ENCODE measurements around a stretch of chr12.

- RRBS: no CpG with 5 or more reads among the region's 2 CpGs
Observed at GRCh38 chr12:56161808-56162069, 3.6 kb downstream of the MYL6 start.

DNA sequence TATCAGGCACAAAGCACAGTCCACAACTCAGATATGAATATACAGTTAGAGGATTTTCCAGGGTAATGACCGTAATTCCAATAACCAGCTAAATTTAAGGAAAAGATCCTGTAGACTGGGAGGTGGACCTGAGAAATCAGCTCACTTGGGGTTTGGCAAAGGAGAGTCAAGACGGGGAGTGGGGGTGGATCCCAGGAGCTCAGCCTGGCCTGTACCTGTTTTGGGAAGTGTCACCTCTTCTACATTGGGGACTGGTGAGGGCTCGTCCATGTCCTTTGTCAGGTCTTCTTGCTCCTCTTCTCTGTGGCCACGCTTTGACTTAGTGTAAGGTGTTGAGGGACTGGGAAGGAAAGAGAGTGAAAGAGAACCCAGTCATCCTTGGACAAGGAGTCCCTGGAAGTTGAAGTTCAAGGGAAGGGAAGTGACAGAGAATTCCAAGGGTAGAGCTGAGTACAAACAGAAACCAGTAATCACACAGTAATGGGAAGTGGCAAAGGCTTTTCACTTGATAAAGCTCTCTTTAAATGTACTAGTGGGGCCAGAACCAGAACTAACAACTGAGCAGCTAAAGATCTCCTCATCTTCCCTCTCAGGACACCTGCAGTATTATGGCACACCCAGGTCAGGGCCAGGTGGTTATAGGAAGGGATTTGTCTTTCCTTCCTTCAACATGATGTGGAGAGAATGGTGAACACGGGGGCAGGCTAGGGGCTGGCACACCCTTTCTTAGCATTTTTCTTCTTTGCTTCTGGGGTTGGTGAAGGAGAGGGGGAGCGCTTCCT, 8.3 kb downstream of the SMARCC2 start:
- RRBS: no CpG with 5 or more reads among the region's 6 CpGs

DNA sequence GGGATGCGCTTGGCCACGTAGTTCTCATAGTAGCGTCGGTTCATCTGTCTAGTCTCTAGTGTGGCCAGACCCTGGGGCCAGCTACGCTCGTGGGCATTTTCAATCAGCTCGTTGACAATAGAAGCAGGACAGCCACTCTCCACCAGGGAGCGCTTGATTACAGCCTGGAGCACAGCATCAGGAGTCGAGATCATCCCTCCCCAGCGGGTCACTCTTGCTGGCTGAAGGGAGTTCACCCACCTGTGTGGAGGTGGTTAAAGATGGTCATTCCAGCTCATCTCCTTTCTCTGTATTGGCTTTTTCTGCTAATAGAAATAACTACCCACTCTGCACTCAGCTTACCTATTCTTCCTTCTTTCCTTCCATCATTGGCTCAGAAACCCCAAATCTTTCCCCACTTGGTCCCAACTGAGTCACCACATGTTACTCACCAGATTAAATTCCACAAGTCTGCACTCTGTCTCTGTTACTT, 15.1 kb downstream of the RNF41 start:
- RRBS: no CpG with 5 or more reads among the region's 10 CpGs

DNA sequence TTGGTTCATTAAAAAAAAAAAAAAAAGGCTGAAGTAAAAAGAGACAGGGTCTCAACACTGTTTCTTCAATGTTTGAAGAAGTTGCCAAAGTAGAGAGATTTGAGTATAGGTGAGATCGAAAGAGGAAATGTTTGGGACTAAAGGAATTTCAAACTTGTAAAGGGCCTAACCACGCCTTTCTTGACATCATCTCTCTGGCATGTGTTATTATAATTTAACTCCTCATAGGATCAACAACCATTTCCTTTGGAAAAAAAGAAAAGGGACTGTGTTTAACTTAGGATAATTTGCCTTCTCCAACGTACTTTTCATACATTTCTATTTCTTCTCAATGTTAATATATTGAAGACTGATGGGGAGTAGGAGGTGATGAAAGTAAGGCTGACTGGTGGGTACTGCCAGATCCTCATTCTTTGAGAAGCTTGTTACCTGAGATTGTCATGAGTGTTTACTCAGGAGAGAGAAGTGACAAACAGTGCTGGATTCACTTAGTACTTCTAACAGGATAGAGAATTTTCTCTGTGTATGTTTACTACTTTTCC, 5.1 kb downstream of the RBMS2 start:
- RRBS: no CpG with 5 or more reads among the region's 3 CpGs

DNA sequence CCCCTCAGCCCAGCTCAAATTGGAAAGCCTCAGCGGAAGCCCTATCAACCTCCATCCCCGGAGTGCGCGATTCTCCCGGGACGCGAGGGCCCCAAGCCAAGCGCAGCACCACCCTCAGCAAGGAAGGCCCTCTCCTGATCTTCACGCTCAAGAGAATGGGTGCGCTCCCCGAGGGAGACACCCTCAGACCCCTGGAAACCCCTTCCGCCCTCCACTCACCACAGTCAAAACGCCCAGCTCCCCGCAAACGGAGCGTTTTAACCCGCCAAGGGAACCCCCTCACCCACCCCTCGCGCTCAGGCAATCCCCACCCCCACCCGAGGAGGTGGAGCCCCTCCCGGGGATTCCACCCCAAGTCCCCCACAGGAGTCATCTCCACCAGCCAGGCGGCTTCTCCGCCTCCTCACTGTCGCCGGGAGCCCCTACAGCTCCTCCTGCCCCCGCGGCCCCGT, 645 bp downstream of the BAZ2A start:
- RRBS: 2% methylated on average over 8 of the region's 28 CpGs

DNA sequence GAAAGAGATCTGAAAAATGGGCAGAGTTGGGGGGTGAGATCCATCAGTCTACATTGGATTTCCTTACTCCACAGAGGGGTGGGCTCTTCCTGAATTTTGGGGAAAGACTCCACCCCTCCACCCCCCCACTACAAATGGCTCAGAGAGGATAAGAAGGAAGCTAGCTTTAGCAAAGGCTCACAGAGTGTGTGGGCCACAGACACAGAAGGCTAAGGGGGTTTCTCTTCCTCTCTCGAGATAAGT, 1.6 kb upstream of the BAZ2A start:
- RRBS: no CpG with 5 or more reads among the region's 1 CpG

DNA sequence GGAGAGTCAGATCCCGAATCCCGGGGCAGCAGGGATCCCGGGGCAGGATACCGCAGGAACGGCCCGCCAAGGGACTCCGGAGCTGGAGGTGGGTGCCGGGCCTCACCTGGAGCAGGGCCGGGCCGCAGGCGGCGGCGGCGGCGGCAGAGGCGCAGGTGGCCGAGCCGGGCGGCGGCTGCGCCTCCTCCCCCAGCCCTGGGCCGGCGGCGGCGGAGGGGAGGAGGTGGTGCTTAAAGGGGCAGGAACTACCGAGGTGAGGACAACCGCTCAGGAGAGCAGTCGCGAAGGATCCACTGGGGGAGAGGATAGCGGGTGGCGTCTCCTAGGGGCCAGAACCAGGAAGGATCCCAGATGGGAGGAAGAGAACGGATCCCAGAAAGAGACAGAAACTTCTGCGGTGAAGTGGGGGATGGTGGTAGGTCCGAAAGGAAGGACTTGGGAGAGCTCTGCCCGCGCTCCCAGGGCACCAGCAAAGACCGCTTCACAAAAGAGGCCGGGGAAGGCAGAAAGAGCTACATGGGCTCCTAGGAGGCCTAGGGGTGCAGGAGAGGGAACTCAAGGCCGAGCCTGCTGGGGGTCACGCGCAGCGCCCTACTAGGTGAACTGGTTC, 4.8 kb upstream of the BAZ2A start:
- RRBS: 1% methylated on average over 16 of the region's 42 CpGs

GRCh38 chr12:56644733-56645182, 1.0 kb downstream of the ATP5F1B start:
- RRBS: no CpG with 5 or more reads among the region's 3 CpGs

- RRBS: no CpG with 5 or more reads among the region's 6 CpGs
Observed at GRCh38 chr12:56759200-56759765, 3.8 kb upstream of the HSD17B6 start.

DNA sequence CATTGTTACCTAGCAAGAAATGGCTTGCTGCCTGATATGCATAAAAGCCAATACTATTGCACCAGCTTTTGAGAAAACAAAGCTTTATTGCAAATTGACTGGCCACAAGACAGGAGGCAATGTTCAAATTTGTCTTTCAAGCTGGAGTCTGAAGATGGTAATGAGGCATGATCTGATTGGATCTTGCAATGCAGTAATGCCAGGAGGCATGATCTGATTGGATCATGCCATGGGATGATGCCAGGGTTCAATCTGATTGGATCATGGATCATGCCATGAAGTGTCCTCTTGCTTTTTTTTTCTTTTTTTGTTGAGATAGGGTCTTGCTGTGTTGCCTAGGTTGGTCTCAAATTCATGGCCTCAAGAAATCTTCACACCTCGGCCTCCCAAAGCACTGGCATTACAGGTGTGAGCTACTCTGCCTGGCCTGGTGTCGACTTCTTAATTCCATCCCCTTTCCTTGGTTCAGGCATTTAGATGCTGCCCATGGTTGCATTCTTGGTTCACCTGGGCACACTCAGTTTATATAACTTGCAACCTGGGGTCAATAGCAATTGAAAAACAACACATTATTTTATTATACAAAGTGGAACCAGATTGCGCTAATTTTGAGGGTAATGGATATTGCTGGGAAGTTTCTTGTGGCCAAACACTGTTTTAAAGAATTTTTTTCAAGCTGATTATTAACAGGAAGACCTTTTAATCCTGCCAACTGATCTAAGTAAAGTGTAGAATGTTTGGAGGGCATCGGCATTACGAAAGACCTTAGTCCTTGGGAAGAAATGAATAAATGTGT, 38.8 kb downstream of the HSD17B6 start:
- RRBS: no CpG with 5 or more reads among the region's 5 CpGs

DNA sequence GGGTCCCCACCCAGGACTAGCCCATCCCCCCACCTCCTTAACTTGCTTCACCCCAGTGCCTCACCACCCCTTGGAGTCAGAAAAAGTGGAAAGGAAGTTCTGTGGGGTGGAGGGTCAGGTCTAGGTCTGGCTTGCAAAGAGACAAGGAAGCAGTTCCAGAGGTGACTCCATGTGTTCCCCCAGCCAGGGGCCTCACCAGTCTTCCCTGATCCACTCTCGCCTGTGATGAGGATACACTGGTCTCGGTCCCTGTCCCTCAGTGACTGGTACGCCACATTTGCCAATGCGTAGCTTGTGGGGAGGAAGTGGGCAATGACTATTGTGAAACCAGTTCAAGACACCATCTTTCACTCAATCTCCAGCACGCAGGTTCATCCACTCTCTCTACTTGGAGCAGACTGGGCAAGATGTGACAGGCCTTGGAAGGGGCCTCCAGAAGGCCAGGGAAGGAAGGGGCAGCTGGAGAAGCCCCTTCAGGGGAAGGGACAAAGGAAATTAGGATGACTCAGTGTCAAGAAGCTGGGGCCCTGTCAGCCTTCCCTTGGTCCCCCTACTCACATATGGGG, 2.4 kb downstream of the MYO1A start:
- RRBS: no CpG with 5 or more reads among the region's 5 CpGs

GRCh38 chr12:57048768-57049431, 1.0 kb downstream of the MYO1A start:
- RRBS: no CpG with 5 or more reads among the region's 4 CpGs

DNA sequence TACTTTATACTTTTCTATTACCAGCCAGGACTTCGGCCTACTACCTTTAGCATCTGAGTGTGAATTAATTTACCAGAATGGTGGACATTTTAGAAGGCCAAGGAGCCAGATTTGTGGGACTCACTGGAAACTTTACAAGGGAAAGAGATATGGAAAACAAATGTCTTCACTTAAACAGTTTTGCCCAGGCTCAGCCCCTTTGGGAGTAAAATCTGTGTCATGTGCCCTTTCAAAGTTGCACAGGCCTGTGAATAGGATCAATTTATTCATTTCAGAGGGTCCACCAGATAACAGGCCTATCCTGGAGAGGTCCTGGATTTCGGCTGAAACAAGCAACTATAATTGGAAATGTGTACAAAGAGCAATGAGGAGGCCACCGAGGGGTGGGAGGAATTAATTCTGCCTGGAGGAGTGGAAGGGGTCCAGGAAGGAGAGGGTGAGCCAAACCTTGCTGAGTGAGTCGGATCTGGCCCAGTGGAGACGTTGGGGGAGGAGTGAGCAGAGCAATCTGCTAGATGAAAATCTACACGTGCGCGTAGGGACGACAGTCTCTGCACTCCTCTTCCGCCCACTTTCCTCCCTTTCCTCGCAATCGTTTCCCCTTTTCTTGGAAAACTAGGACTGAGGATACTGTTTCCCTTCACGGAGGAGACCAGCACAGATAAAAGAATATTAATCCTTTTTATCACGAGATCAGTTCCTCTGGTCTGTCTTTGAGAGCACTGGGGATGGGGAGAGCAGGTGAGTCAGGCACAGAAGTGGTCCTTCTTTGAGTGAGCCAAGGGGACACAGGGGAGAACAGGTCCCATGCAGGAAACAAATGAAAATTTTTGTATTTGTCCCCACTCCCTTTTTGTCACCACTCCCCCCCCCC, 3.0 kb upstream of the NAB2 start:
- RRBS: no CpG with 5 or more reads among the region's 14 CpGs

DNA sequence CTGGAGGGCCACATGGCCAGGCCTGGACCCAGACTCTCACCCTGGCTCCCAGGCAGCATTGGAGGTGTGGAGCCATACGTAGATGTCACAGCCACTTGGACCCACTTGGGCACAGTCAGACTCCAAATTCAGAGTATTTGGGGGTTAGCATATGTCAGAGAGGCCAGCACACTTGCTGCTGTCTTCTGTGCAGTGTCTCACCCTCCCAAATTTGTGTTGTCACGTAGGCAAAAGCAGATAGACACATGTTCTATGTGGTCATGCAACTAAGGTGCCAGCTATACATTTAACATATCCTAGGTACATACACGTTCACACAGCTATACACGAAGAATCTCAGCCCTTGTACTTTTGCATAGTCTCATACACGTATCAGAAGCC, 6.7 kb downstream of the NAB2 start:
- RRBS: no CpG with 5 or more reads among the region's 5 CpGs

- RRBS: 70% methylated on average over 1 of the region's 9 CpGs
Observed at GRCh38 chr12:57145606-57146172, 17.4 kb downstream of the LRP1 start.

DNA sequence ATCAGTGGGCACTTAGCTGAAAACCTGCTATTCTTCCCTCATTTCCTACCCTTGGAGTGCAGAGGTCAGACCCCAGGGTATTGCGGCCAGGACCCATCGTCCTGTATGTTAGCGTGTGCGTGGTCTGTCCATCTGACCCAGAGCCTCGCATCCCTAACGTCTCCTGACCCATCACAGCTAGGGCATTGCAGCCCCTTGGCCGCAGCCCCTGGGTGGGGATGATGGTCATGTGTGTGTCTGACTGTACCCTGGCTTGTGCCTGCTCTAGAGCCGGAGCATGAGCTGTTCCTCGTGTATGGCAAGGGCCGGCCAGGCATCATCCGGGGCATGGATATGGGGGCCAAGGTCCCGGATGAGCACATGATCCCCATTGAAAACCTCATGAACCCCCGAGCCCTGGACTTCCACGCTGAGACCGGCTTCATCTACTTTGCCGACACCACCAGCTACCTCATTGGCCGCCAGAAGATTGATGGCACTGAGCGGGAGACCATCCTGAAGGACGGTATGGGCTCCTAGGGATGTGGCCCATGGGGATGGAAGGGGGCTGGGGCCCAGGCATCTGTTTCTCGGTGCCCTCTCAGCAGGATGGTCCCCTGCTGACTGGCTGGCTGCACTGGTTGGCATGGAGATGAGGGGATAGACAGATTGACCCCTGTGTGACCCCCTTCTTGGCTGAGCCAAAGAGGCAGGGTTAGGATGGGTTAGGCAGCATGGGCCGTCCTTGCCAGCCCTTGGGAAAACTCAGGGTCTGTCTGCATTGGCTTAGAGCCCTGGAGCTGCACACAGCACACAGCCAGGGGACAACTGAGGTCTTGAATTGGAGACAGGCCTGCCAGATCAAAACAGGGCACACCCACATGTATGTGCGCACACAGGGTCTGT, 30.1 kb downstream of the LRP1 start:
- RRBS: 83% methylated on average over 6 of the region's 22 CpGs

GRCh38 chr12:57226032-57226675, 3.4 kb upstream of the SHMT2 start:
- RRBS: no CpG with 5 or more reads among the region's 19 CpGs

DNA sequence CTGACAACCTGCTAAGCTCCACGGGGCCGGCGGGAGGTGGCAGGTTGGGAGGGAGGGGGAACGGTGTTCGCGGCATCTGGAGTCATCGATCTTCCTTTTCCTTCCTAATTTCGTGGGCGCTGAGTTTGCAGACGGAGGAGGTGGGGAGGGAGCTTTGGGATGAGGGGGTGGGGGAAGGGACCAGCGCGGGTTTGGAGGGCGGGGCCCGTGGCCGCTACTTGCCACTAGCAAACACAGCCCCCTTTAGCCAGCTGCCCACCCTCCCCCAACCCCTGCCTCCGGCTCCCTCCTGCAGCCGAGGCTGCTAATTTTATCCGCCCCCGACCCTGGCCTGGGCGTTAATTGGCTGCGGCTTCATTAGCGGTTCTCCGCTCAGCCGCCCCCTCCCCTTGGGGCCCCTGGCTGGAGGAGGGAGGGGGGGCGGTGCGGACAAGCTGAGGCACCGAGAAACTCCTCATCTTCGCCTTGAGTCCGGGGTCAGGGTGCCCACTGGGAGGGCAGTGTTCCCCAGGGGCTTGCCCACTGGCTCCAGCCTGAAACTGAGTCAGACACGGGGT, 2.6 kb upstream of the SHMT2 start:
- RRBS: no CpG with 5 or more reads among the region's 30 CpGs

DNA sequence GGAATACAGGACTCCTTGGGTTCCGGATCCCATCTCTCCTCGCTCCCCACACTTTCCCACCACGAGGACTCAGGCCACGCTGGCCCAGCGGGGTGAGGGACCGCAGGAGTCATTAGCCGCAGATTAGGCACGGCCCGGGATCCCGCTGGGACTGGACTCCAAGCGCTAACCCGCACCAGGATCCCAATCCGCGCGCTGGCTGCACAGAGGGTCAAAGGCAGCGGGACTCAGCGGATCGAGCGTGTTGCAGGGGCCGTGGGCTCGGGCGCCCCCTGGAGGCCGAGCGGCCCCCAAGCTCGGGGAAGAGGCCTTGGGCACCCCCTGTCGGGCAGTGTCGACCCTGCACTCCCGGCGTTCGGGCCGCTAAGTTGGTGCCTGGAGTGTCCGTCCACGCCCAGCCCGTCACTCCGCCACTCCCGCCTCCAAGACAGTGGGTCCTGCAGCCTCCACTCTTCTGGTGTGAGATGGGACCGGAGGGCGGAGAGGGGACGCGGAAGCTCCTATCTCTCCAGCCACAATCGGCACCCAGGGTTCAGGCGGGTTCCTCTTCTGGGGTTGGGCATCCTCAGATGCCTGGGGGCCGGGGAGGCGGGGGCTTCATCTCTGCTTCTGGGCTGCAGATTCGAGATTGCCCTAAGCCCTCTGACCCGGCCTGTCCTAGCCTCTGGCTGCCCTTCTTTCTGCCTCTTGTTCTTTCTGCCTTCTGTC, 2.2 kb upstream of the NDUFA4L2 start:
- RRBS: 4% methylated on average over 18 of the region's 46 CpGs

DNA sequence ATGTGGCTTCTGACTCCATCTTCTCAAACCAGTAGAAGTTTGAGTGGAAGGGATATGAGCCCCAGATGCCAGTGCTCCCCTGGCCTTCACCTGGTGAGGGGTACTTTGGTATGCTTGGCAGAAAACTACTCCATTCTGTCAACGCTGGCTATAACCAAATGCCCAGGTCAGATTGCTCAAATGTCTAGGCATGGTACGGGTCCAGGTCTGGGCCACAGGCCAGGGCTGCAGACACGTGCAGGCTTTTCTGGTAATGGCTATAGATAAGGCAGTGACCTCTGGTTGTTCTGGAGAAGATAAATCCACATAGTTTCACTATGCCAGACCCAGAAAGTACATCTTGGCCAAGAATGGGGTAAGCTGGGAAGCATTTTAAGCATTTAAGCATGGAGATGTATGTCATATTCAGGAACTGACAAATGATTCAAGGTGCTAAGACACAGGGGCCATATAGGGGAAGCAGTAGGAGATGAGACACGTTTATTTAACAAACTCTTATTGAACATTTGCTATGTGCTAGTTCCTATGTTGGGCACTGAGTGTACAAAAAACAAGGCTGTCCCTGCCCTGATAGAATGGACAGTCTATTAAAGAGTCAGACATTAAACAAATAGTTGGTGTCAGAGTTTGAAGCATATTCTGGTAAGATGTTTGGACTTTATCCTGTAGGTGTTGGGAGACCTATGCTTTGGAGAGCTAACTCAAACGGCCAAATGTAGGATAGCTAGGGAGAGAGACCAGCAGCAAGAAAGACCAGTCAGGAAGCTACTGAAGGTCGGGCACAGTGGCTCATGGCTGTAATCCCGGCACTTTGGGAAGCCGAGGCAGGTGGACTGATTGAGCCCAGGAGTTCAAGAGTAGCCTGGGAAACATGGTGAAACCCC, 8.5 kb upstream of the STAC3 start:
- RRBS: no CpG with 5 or more reads among the region's 8 CpGs